ENCODE measurements around the gene KANK1.

DNA sequence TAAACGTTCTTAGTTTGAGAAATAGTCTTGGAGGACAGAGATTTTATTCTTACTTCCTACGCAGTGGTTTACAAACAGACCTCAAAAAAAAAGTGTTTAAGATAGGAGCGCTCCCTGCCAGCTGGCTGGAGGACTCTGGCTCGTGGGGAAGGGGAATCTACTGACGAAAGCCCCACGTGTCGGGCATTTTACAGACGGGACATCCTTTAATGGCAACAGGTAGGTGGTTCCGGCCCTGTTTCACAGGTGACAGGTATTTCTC is 710 bp downstream of the ZNG1A start:
- RRBS = no CpG with 5 or more reads among the region's 9 CpGs

GRCh38 chr9:209233-209891 is 5.3 kb upstream of the DOCK8 start:
- RRBS = no CpG with 5 or more reads among the region's 14 CpGs

- RRBS = no CpG with 5 or more reads among the region's 5 CpGs
These were observed 3.2 kb upstream of the DOCK8 start for GRCh38 chr9:211407-211960.

DNA sequence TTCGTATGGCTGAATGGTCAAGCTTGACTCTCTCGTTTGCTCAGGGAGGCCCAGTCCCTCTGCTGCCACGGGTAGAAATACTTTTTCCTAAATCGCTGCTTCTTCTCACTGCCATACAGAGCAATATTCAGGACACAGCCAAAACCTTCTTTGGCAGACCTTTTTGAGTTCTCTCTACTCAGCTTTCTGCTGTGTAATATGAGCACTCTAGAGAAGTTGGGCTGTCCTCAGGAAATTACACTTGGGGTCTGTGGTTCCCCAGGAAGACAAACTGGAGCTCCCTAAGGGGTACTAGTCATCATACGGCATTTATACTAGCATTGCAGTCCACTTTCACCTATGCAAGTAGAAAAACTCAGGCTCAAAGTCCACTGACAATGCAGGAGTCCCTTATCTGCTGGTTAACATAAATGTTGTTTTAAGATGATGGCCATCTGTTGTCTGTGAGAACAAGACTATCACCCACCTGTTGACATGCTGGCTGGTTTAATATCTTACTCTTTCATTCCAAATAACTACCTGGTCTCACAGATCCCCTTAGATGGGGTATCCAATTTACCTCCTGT is 9.9 kb downstream of the DOCK8 start:
- RRBS = no CpG with 5 or more reads among the region's 5 CpGs

DNA sequence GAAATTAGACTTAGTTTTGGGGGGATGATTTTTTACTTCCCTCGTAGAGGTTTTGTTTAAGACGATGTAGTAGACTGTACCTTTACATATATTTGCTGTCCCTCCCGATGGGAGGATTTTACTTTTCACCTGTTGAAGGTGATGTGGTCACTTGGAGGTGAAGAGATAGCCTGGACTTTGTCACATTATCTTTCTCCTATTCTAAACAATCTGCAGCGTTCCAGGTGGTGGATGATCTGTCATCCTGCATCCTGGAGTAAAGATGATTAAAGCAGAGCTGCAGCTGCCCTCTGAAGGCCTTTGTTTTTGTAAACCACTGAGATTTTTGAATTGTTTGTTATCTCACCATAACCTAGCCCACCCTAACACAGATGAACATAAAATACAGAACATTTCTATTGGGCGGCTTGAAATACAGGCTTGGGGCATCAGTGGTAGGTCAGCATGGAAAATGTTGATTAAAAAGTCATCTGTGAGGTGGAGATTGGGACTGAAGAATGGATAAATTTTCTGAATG is 12.7 kb downstream of the DOCK8 start:
- RRBS = no CpG with 5 or more reads among the region's 5 CpGs

- RRBS = no CpG with 5 or more reads among the region's 4 CpGs
These were observed 65.0 kb downstream of the DOCK8 start for GRCh38 chr9:279648-280052.

DNA sequence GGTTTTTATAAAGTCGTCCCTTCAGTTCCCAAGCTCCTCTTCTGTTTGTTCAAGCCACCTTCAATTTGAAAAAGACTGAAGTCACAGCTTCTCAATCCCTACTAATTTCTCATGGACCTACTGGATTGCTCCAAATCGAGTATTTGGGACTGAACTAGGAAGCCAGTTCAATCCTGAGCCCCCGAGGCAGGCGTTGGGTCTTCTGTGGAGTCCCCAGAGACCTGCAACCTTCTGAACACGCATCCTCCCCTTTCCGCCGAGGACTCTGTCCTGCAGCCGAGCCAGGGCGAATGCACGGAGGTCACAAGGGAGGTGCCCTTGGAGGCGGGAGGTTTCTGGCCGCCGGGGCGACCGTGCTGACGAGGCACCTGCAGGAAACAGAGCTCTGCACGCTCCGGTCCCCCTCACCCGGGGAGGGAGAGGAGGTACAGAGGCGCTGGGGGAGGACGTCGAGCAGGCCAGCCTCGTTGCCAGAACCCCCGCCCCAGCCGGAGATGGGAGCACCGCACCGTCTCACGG is 737 bp upstream of the KANK1 start:
- RRBS = 1% methylated on average over 11 of the region's 28 CpGs

- RRBS = under 1% methylated on average over 67 of the region's 146 CpGs
These were observed at the start of gene KANK1 for GRCh38 chr9:504218-505201. Gene KANK1, plus strand, starts transcription at chr9:504695.

GRCh38 chr9:593794-594336 is 89.4 kb downstream of the KANK1 start:
- RRBS = no CpG with 5 or more reads among the region's 2 CpGs

DNA sequence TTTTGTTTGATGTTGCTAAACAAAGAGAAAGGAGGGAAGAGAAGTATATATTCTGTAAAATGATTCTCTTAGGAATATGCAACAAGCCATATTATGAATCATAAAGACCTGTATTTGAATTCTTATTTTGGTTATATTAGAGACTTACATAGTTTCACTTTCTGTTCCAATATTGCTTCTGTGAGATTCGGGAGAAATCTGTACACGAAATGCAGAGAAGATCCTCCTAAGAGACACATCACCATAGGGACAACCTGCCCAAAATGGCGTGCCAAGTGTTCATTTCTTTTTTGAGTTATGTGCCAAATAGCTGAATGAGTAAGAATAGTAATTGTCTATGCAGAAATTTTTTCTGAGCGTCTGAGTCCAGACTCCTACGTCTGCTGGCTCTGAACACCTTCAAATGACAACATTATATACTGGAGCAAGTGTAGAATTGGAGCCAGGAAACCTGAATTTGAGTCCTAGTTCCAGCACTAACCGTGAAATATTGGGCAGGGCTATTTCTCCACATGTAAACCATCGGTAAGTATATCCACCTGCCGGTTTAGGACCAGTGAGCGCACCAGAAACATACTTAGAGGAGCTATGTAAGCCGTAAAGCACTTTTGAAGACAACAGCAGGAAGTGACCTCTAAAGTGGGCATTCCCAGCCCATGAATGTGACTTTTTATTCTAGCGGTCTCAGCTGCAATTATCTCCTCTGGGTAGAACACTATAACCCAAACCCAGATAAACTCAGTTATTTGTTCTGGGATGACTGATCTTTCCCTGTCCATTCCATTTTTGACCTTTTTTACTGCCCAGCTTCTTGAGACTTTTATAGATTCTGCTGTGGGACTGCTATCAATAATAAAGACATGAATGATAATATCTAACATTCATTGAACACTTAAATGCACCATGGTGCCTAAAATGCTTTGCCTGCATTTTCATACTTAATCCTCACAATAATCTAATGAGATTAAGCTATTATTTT is 163.8 kb upstream of the DMRT1 start:
- RRBS = no CpG with 5 or more reads among the region's 11 CpGs

DNA sequence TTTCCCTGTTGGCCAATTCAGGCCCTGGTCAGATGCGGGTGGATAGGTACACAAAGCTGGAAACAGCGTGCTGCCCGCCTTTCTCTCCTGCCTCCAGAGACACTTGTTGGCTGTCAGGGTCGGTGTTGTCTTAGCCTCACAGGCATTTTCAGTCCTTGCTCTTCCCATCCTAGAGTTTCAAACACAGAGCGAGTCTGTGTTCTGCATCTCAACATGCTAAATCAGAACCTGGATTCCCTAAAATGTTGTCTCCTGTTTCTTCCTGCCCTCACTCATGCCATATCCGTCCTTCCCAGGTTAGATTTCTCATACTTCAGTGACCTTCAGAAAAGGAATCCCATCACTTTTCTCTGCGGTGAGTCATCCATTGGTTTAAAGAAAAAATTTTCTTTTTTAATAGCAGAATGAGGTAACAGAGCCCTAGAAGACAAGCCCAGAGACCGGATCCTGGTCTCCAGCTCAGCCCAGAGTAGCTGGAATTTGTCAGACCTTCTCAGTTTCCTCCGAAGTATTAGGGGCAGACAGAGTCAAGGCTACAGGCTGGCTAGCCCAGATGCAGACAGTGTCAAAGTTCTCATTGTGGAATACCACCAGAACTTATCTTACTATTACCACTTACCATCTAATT is 143.3 kb upstream of the DMRT1 start:
- RRBS = no CpG with 5 or more reads among the region's 9 CpGs

DNA sequence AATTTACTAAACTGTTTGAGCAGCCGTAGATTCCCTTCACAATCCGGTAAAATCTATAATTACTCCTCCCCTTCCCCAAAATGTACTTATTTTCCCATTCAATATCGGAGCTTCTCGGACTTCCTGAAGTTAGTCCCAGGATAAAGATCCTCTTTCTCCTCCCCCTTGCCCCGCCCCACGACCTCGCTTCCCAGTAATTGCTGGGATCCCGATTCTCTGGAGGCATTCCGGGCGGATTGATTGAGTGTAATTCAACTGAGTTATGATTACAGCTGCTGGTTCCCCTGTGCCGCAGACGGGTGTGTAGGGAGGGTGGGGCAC is 2.7 kb upstream of the DMRT2 start:
- RRBS = no CpG with 5 or more reads among the region's 12 CpGs

DNA sequence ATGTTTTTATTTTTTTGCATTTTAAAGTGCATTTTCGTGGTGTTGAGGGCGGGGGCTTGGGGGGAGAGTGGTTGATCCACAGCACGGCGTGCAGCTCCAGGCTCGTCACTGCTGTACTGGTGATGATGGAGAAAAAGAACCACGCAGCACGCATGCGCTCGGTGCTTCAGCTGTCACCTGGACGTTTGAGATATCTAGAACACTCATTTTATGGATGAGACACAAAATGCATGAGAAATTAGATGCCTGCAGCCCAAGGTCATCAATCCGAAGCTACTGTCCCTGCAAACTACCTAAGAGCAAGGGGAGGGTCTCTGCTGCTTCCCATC is 2.2 kb downstream of the DMRT2 start:
- RRBS = no CpG with 5 or more reads among the region's 11 CpGs

- RRBS = no CpG with 5 or more reads among the region's 6 CpGs
These were observed 21.5 kb downstream of the DMRT2 start for GRCh38 chr9:1071497-1072296.

- RRBS = under 1% methylated on average over 27 of the region's 54 CpGs
These were observed 1.6 kb downstream of the SMARCA2 start for GRCh38 chr9:2016663-2017263.

- RRBS = no CpG with 5 or more reads among the region's 3 CpGs
These were observed 4.1 kb downstream of the SMARCA2 start for GRCh38 chr9:2019249-2019552.

DNA sequence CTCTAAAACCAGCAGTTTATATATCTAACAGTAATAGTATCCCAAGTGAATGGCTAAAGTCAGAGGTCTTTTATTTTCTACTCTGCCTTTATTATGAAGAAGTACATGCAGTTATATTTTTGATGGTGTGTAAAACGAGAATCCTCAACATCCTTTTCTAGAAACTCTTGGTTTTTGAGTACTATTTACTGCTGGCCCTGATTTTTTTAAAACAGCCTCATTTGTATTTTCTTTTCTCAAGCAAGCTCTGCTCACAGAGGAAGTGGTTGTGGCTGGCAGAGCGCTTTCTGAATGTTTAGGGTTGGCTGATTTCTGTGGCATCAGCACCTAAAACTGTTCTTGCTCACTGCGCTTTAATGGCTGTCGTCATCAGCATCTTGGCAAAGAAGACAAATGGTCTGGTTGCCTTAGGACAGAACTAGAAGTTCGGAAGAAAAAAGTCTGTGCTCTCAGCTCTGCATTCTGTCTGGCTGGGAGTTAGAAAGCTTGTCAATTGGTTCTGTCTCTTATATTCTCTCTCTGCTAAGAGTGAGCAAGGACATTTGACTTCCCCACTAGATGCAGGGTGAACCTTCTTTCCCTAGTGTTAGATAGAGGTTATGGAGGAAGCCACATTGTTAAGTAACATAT is 38.7 kb downstream of the SMARCA2 start:
- RRBS = no CpG with 5 or more reads among the region's 5 CpGs

DNA sequence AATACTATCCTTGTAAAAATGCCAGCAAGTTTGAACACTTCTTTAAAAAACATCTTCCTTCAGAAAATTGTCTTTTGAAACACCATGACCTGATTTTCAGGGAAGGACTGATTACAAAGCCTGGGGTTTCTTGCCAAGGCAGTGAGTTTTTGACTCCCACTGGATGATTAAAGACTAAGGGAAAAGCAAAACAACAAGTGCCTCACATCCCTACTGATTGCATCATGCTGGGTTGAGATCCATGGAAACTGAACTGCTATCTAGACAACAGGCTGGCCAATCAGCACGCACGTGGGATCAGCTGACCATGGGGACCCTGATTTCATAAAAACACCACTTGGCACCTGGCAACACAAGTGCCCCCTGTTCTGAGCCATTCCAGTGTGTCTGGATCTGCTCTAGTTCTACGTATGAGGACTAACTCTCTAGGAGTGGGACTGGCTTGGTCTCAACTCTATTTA is 212.3 kb downstream of the SMARCA2 start:
- RRBS = no CpG with 5 or more reads among the region's 3 CpGs

DNA sequence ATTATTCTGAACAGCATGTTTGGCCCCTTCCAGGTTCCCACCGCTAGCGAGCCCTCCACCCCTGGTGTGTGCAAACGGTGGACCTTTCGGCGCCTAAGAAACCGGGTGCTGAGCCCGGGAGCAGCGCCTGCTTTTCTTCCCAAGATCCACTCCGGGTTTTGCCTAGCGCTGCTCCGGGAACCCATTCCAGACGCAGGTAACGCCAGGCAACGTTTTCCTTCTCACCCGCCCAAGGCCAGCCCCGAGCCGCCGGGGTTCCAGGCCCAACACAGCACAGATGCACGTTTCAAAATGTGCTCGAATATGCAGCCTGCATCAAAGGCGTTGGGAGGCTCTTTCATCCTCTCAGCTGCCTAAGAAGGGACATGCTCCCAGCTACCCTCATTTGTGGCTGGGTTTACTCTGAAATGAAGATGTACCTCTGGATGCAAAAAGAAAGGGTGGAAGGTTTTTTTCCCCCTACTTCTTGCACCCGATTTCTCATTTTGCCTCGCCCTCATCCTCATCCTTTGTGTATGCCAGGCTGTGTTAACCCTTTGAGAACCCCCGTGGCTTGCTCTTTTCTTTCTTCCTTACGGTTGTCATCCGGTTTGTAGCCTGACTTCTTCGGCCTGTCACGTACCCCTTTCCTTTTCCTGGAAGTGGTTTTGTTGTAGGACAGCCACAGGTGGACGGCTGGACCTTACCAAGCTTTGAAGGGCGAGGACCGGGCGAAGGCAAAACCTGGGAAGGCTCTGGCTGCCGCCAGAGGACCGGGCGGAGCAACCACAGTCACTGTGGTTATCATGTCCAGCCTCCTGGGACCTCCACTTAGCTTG is 226.9 kb downstream of the SMARCA2 start:
- RRBS = 5% methylated on average over 11 of the region's 35 CpGs

DNA sequence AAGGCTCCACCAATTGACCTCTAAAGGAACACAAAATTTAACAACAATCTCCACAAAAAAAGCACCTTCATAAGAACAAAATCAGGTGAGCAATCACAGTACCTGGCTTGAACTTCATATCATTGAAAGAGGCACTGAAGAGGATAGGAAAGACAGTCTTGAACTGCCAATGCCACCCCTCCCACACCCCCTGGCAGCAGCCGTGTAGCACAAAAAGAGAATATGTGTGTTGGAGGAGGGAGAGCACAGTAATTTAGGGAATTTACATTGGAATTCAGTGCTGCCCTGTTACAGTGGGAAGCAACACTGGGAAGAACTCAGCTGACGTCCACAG is 62.5 kb upstream of the VLDLR start:
- RRBS = no CpG with 5 or more reads among the region's 2 CpGs